REH cell (cell line): ENCODE data around the genes SLC17A7 and NOSIP.

GRCh38 chr19:48891484-48892455 lies 6.8 kb downstream of the TULP2 start:
- PRO-cap, result no peak

GRCh38 chr19:48967391-48968374 lies 2.6 kb downstream of the FTL start:
- PRO-cap, result no peak

DNA sequence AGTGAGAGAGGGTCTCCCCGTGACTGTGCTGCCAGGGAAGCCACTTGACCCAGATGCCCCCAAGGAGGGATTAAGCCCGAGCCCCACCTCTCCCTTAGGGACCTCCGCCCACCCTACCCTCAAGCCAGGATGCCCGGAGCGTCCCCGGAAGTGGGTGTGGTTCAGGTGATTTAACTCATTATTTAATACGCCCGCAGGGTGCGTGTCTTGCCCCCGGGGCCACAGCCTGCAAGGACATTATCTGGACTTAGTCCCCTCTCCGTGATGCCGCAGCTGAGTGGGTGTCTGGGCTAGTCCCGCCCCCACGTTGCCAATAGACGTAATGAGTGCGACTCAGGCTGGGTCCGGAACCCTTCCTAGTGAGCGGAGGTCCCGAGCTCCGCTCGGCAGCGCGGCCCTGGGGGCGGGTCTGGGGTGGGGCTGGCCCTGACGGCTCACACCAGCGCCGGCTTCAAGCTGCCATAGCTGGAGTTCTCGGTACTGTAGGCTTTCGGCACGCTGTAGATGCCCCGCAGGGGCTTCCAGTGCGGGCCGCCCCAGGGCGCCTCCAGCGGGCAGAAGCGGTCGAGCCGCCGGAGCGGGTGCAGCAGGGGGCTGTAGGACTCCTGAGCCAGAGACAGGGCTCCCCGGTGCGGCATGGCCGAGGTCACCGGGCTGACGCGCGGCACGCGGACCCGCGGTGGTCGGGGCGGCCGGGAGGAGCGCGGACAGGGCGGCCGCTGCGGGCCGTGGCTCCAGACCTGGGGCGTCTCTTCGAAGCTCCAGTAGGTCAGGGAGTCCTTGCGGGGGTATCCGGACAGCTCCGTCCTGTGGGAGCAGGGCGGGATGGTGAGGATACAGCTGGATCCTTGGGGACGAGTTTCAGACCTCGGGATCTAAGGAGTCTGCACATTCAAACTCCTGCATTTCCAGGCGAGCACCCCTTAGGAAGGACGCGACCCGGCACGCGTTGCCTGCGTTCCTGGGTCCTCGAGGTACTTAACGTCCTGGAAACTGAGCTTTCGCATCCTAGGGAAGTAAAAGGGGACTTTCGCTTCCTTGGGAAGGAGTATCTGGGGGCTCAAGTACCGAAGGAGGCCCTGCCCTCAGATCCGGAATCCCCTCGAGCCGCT lies 999 bp upstream of the LHB start:
- PRO-cap, result no peak

GRCh38 chr19:49020651-49020884 lies 219 bp upstream of the ENSG00000268655 start:
- PRO-cap, result no peak

DNA sequence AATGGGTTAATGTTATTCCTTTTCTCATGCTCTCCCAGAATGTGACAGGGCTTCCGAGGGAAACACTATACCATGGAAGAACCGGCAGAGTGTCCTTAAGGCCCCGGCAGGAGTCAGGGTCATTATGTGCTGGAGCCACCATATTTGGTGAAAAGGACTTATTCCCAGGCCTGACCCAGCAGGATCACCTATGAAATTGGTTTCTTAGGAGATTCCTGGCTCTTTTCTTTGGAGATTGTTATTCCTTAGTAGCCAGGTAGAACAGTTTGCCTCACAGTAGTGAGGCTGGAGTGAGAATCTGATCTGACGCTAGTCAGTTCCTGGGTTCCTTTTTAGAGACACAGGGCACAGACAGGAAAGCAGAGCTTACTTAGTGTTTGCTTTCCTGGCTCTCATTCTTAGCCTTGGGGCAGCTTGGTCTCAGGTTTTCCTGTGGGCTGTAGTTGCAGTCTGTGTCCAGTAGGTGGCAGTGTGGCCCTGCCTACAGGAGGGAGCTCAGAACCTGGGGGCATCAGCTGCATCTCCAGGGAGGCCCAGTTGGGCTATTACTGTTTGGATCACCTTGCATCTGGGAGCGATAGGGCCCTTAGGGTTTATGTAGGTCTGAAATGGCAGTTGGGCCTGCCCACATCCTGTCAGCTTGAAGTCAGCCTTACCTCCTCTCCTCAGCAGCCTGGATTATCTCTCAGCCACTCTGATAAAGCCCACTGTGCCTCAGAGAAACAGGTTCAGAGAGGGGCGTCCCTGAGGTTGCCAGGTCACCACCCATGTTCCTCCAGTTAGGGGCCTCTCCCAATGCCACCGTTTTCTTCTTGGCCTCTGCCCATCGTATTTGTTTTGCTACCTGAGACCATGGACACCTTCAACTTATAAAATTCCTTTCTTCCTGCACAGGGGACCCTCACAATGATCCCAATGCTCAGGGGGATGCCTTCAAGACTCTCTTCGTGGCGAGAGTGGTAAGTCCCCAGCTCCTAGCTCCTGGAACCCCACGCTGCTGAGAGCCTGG lies 12.6 kb downstream of the SNRNP70 start:
- PRO-cap, result bidirectional peak, plus-strand start at position 697 of the sequence, minus-strand start at position 570 of the sequence

DNA sequence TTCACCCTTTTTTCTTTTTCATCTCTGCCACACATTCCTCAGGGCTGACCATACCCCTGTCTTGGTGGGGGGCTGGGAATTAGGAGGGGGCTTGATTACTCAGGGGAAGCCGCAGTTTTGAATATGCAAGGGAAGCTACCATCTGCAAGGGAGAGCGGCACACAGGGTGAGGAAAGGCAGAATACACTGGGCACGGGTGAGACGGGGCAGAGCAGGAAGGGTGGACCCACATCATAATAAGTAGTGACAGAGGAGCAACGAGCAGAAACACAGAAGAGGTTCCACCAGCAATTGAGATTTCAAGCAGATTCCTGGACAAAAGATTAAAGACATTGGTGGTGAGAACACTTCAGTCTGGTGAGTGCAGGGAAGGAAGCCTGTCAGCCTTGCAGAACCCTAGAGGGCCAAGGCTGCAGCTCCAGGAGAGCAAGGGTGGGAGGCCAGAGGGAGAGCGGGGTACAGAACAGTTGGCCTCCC lies 5.3 kb upstream of the LIN7B start:
- PRO-cap, result no peak

- PRO-cap, result unidirectional peak, minus-strand start at chr19:49331731
Observed at GRCh38 chr19:49331469-49332573, 3.4 kb upstream of the CD37 start.

GRCh38 chr19:49423267-49423421 lies 97 bp downstream of the PTH2 start:
- PRO-cap, result no peak

DNA sequence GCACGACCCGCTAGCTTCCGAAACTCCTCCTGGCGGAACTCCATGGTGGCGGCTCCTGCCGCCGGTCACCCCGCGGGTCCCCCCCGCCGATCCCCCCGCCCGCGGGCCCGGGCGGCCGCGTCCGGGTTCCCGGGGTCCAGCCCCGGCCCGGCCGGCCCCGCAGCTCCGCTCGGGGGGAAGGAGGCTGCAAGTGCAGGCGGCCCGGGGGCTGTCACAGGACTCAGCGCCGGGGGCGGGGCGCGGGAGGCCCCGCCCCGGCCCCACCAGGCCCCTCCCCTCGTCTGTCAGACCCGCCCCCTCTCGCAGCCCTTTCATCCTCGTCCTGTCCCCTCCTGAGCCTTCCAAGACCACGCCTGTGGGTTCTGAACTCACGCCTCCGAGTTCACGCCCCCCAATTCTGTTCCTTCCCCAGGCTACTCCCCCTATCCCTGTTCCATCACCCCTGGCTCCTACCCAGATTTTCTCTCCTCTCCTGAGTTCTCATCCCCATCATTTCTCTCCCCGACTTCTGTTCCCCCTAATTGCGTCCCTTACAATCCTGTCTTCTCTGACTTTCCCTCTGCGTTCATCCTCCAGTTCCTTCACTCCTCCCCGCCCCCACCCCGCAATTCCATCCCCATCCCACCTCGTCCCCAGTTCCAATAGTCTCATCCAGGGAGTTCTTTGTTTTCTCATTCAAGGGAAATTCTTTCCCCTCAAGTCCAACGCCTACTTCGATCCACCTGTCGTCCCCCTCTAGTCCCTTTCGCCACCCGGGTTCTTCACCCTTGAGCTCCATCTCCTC lies at the start of gene SLC17A7:
Gene SLC17A7 (minus strand): TSS at position 192 of the 784 bp plus-strand sequence.
- PRO-cap, result unidirectional peak, minus-strand start at position 192 of the sequence

- PRO-cap, result no peak
Observed at GRCh38 chr19:49442120-49443358, 1.2 kb upstream of the SLC17A7 start.

- PRO-cap, result no peak
Observed at GRCh38 chr19:49447240-49448055, 4.2 kb downstream of the PIH1D1 start.

DNA sequence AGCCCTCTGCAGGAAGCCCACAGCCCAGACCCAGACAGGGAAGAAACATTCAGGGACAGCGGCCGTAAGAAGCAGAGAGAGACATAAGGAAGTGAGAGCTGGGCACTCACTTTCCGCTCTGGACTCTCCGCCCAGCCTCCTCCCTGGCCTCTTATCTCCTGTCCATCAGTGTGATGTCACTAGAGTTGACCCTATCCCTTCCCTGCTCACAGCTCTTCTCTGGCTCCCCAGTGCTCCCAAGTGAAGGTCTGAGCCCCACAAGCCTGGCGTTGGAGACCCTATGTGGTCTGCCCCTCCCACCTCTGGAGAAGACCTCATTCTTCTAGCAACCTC lies 3.6 kb downstream of the PIH1D1 start:
- PRO-cap, result no peak

- PRO-cap, result no peak
Observed at GRCh38 chr19:49491729-49492400, 4.4 kb upstream of the RPS11 start.

DNA sequence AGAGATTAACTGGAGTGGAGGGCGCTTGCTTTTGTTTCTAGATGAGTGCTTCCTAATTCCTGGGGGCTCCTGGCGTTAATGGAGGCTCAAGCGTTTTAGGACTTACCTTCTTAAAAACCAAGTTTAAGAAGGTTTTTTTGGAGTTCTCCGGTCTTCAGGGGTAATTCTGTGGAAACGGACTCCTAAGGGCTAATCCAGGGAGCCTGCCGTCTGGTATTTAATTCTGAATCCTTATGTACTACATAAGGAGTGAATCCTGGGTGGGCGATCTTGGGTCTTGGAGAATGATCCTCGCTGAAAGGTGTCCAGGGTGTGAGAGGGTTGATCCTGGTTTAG lies 329 bp downstream of the RPS11 start:
- PRO-cap, result no peak

- PRO-cap, result no peak
Observed at GRCh38 chr19:49559660-49560286, 20.6 kb downstream of the NOSIP start.

DNA sequence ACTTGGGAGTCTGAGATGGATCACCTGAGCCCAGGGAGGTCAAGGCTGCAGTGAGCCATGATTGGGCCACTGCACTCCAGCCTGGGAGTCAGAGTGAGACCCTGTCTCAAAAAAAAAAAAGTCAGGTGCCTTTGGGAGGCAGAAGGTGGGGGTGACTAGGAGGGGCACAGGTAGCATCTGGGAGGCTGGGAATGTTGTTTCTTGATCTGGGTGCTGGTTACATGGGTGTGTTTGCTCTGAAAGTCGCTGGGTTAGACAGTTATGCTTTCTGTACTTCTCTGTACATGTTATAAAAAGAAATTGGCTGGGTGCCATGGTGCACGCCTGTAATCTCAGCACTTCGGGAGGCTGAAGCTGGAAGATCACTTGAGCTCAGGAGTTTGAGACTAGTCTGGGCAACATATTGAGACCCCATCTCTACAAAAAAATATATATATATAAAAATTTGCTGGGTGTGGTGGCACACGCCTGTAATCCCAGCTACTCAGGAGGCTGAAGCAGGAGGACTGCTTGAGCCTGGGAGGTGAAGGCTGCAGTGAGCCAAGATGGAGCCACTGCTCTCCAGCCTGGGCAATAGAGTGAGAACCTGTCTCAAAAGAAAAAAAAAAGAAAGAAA lies 15.1 kb downstream of the NOSIP start:
- PRO-cap, result no peak

GRCh38 chr19:49571325-49571628 lies 9.1 kb downstream of the NOSIP start:
- PRO-cap, result no peak

DNA sequence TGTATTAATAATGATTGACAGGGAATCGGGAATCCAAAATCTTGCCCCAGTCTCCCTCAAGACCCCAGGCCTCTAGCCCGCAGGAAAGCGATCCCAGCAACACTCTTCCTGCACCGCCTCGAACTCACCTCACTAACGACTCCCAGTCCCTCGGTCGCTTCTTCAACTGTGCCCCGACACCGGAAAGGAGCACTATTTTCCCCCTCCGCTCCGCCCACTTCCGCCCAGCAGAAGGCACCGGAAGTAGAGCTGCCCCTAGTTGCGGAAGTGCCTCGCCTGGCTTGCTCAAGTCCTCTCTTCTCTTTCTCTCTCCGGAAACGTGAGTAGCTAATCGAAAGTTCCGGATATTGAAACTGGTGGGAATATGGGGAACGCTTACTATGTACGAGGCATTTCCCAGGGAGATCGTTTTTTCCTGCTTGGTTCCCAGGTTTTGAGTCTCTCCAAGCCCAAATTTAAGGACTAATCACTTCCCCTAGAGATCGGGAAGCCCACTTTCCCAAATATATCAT lies at the start of gene NOSIP:
Gene NOSIP (minus strand): TSS at position 170 of the 512 bp plus-strand sequence.
- PRO-cap, result bidirectional peak, plus-strand start at position 330 of the sequence, minus-strand start at position 170 of the sequence

- PRO-cap, result unidirectional peak, minus-strand start at chr19:49593407
Observed at GRCh38 chr19:49593239-49593895, 2.4 kb downstream of the PRR12 start.

GRCh38 chr19:49678271-49678867 lies 1.3 kb downstream of the PRMT1 start:
- PRO-cap, result no peak